SJCRH30 (cell line): ENCODE data around the gene SMNDC1.

DNA sequence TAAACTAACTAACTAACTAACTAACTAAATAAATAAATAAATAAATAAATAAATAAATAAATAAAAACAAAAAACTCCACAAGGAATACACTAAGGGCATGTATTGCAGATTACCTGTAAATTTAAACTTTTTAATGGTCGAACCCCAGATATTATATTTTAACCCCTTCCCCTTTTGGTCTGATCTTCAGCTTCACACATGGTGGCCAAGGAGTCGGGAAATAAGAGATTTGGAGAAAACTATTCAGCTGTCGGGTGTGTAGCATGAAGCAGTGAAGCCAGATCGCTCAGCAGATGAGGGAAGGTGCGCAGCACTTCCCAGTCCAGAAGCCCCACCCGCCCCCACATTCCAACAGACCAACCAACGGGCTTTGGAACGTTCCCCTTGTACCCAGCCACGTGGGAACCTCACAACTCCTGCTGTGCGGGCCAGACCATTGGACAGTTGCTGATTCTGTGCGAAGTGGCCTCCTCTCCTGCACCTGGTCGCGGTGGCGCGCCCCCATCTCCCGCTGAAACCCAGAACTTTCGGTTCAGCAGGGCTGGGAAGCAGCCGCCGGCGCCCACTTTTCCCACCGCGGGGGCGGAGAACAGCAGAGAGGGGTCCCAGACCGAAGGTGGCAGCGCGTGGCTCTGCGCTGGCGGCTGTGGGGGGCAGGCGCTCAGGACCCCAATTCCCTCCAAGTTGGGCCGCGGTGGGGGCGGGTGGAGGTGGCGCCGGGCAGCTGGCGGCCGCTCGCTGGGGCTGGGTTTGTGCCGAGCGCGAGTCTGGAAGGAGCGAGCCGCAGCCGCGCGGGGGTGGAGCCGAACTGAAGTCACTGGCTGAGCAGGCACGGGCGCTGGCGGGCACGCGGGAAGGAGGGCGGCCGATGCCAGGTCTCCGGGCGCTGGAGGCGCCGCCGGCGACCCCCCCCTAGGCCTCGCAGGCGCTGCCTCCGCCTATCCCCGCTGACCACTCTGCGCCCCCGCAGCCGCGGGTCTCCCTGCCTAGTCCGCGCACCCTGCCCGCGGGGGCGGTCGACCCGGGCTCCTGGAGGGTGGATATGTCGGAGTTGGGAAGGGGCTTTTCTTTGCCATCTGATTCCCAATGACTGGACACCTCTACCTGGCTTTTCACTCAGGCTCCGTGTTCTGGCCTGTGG lies 1301.5 kb upstream of the SORCS1 start:
- RAMPAGE, long total RNA = no peak

DNA sequence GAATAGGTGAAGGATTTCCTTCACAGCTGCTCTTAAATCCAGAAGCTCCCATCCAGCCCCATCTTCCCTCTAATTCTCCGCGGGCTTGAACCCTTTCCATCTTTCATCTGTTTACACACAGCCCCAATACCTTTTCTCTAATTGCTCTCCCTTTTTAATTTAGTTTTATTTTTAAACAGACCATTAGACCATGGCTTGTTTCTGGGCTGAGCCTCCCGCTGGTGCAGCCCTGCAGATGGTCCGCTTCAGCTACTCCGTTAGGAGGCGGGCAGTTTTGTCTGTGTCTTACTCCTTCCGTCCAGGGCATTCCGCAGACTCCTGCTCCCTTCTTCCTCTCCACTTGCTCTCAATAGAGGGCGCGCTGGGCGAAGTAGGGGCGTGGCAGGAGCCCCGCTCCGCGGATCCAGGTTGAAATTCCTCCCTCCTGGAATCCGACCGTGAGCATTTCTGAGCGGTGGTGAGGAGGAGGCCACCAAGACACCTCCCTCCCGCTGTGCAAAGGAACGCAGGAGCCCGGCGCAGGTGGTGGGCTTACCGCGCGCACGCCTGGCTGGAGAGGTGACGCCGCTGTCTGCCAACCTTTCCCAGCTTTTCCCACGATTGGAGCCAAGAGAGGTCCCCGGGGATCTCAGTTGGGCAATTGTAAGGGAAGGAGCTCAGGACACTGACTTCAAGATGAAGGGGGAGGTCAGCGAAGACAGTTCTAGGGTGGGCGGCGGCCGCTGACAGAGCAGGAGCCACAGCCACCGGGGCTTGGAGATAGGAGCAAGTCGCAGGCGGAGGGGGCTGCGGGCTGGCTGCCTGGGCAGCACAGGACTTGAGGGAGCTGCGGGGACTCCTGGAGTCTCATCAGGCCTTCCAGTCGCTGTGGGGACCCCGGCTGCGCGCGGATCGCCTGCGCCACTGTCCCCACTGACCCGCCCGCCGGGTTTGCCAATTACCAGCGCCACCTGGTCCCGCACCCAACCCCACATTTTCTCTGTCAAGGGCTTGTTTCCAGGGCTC lies 1011.4 kb downstream of the XPNPEP1 start:
- RAMPAGE, long total RNA = no peak

- RAMPAGE, long total RNA = no peak
Measured at GRCh38 chr10:109902611-109903873, 20.3 kb downstream of the XPNPEP1 start.

- RAMPAGE, long total RNA = no peak
Measured at GRCh38 chr10:109996696-109997214, 11.0 kb upstream of the ADD3 start.

GRCh38 chr10:110142157-110142743 lies 65.2 kb upstream of the MXI1 start:
- RAMPAGE, long total RNA = no peak

GRCh38 chr10:110211090-110211615 lies 3.7 kb downstream of the MXI1 start:
- RAMPAGE, long total RNA = no peak

DNA sequence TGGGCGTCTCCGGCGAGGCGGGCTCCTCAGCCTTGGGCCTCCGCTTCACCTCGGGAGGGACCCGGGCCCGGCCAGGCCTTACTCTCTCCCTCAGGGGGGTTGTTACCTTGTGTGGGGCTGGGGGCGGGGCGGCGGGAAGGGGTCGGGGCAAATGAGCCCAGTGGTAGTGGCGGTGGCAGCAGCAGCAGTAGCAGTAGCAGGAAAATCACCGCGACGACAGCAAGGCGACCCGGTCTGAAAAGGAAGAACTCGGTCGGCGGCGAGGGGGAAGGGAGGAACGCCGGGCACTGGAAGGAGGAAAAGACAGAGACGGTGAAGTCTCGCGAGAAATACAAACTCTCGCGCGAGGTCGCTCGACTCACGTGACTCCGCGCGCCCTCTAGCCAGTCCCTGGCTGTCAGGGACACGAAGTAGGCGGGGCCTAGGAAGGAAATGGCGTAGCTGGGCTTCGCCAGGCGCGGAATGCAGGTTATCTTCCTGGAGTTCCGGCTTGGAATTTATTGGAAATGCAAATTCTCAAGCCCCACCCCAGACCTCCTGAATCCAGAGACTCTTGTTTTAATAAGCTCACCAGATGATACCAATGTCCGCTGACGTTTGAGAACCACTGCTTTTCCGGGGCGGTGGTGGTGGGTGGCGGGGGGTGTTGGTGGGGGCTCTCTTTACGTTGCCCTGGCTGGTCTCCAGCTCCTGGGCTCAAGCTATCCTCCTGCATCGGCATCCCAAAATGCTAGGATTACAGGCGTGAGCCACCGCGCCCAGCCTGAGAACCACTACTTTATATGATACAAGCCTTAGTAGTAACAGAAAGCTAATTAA lies at the start of gene SMNDC1:
Gene SMNDC1, minus strand, starts transcription at position 279 of the 819 bp plus-strand sequence.
- RAMPAGE, long total RNA = no peak

GRCh38 chr10:110433641-110434361 lies 63.9 kb upstream of the DUSP5 start:
- RAMPAGE, long total RNA = no peak

DNA sequence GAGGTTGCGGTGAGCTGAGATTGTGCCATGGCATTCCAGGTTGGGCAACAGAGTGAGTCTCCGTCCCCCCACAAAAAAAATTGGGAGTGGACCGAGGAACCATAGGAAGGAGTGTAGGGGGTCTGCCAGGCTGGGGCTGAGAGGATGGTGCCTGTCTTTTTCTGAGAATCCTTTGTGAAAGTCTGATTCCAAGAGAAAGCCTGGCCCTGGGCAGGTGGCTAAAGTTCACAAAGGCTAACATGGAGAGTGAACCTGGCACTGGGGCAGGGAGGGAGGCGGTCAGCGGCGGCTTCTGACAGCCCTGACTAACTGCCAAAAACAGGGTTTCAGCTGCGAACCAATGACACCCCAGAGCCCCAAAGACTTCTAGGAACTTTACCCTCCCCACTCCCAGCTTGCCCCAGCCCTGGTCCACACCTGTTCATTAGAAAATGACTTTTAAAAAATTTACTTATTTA lies 61.2 kb upstream of the DUSP5 start:
- RAMPAGE, long total RNA = no peak

- RAMPAGE, long total RNA = no peak
Measured at GRCh38 chr10:110504857-110505250, 7.1 kb downstream of the DUSP5 start.

- RAMPAGE, long total RNA = no peak
Measured at GRCh38 chr10:110508145-110508941, 10.6 kb downstream of the DUSP5 start.

GRCh38 chr10:110513699-110514348 lies 16.1 kb downstream of the DUSP5 start:
- RAMPAGE, long total RNA = no peak

DNA sequence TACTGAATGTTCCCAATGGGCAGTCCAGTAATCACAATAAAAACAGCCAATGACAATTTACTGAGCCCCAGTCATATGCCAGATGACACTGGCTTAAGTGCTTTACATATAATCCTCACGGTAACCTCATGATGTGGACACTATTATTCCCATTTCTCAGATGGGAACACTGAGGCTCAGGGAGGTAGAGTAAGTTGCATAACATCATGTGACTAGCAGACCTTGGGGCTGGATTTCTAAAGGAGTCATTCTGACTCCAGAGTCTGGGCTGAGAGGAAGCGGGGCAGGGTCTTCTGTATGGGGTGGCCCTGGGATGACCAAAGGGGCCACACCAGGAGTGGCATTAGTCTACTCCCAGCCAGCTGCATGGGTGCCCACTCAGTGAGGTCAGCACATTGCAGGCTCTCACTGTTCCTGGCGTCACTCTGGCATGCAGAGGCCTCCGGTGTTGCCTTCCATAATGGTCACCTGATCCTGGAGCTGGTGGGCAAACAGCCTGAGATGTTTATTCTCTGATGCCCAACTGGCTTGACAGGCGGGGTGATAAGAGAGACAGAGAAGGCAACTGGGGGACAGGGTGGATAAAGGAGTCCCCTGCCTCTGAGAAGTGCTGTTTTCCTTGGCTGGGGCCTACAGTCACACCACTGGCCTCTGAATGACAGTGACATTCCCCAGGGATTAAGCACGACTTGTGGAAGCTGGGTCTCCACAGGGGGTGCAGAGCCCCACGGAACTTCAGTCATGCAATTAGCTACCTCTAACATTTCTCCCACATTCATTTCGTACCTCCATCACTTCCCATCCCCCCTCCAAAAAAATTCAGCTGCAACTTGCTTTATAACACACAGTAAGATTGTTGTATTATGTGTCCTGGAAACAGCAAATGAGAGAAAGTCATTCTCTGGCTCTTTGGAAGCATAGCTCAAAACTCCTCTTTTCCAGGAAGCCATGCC lies 7.3 kb upstream of the RBM20 start:
- RAMPAGE, long total RNA = no peak

GRCh38 chr10:110651548-110651899 lies 7.4 kb downstream of the RBM20 start:
- RAMPAGE, long total RNA = no peak

GRCh38 chr10:110699061-110699216 lies 54.8 kb downstream of the RBM20 start:
- RAMPAGE, long total RNA = no peak

- RAMPAGE, long total RNA = no peak
Measured at GRCh38 chr10:110845615-110846347, 25.9 kb upstream of the PDCD4 start.

DNA sequence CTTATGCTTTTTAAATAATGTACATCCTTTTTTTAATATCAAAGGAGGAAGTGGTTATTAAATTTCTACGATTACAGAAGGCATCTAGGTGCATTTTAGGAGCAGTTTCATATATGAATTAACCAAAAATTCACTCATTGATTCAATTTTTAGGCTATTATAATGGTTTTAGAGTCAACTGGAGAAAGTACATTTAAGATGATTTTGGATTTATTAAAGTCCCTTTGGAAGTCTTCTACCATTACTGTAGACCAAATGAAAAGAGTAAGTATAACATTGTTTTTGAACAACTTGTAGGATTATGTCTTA lies 22.5 kb downstream of the PDCD4 start:
- RAMPAGE, long total RNA = no peak

- RAMPAGE, long total RNA = no peak
Measured at GRCh38 chr10:110897727-110898694, 21.0 kb downstream of the BBIP1 start.

DNA sequence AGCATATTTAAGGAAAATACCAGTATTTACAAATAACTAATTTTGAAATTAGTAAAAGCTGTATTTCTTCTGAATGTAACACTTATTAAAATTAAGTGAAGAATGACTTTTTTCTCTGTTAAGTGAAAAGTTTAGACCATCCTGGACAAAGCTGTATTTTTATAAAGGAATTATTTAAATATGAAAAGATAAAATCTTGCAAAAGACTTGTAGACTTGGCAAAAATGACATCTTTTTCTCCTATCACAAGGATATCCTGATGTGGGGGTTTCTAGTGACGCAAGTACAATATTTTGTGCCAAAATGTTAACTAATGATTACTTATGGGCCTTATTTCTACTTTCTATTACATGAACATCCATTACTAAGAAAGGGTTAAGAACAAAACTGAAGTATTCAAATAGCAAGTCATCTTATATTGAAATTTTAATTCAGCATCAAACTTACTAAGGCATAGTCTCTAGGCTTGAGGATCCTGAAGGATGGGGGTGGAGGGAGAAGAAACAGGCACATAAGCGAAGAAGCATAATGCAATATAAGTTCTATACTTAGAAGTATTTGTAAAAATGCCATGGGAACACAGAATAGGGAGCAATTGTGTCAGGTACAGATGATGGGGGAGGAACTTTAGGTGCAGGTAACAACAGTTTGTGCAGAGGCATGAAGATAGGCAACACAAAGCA lies 10.8 kb downstream of the BBIP1 start:
- RAMPAGE, long total RNA = no peak

DNA sequence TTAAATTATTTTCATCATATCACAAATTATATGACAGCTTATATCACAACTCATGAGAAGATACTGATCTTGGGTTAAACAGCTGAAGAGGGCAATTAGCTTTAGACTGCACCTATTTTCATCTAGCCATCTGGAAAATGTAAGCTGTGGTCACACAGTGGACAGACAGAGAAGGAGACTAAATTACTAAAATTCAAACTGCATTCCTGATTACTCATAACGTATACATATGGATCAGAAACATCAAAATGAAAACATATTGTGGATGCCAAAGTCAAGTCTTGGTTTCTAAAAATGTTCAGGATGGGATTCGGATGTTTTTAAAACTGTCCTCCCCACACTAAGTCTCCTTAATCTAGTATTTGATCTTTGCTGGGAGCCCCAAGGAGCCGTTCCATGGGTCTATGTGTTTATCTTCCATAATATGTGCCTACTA lies 6.6 kb downstream of the BBIP1 start:
- RAMPAGE, long total RNA = no peak